Mononuclear cell (primary cell): ENCODE measurements around the genes ADCY10, TIPRL, XCL2 and METTL18.

DNA sequence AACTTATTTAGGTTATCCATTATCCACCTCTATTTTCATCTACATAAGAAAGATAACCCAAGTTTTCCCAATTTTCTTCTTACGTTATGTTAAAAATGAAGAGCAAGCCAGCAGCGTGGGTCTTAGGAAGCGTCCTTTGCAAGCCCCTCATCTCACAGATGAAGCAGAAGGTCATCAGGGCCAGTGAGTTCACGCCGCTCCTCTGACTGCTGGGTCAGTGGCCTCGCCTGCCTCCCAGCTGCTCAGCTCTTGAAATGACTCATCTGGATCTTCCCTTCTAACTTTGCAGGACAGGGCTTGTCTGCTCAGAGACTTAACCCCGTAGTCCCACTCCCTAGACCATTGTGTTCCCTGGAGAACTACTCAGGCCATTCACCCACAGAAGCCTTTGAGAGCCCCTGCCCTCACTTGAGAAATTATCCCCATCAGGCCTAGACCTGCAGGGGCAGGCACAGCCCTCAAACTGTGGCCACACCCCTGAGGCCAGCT is 32.9 kb downstream of the RCSD1 start:
- RRBS = no CpG with 5 or more reads among the region's 7 CpGs

DNA sequence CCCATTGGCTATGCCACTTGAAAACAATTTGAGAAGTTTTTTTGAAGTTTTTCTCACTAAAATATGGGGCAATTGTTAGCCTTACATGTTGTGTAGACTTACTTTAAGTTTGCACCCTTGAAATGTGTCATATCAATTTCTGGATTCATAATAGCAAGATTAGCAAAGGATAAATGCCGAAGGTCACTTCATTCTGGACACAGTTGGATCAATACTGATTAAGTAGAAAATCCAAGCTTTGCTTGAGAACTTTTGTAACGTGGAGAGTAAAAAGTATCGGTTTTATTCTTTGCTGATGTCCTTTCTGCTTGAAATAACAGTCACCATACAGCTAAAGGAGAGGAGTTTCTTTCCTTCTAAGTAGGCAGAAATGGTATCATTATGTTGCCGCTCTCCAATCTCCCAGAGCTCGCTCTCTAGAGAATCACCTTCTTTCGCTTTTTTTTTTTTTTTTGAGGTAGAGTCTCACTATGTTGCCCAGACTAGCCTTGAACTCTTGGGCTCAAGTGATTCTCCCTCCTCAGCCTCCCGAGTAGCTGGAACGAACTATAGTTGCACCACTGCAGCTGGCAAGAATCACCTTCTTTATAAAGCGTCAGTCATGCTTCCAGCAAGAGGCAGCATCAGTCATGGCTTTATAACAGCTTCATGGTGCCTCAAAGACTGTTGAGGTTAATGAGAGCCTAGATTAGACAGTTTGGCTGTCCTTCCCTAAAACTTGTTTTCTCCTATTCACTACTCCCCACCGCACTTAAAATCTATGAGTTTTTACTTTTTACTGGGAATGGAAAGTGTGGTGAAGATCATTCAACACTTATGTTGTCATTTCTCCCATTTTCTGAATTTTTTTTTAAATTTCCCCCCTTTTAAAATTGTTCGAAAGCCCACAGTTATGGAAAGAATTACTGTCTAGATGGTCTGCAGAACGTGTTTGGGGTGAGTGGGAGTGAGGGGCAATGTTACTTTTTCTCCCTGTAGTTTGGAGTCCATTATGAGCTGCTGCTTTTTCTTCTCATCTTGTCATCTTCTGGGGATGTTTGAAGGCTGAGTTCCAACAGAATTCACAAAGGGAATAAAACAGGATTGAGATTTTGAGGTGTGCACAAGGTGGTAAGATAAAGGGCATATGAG is 67.0 kb downstream of the MPZL1 start:
- RRBS = no CpG with 5 or more reads among the region's 12 CpGs

DNA sequence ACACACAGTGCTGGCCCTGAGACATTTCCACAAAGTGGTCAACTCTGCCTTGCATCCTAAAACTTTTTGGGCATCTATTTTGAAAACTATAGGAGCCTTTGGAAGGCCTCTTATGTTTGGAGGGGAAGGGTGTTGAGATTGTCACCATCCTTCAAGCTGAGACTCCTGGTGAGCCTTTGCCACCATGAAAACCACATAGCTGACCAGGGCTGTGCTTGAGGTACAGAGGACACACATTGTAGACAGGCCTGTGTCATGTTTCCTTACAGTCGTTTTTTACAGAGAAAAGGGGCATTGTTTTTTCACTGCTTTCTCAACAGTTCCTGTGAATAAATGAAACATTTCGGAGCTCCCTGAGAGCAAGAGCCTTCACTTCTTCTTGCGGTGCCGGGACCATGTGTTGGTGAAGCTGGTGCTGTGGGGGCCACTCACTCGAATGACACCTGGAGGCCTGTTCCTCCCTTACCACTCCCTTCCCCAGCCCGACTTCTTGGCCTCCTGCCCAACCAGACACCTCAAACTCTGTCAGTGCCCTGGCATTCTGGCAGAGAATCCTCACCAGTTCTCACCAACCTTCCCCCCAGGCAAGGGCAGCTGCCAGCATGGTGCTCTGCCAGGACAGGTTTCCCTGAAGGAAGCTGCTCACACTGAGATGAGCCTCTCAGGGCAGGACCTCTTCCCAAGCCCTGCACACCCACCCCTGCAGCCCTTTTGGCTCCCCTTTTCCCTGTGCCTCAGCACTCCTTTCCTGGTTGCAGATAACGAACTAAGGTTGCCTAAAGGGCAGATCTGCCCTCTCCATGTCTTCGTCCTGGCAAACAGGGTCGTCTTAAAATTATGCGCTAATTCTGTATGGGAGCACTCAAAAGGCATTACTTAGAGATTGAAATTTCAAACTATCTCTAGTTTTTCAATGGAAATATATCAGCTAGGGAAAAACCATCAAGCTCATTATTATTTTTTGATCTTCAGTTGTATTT is 68.3 kb downstream of the MPZL1 start:
- RRBS = no CpG with 5 or more reads among the region's 10 CpGs

- RRBS = no CpG with 5 or more reads among the region's 21 CpGs
Measured at GRCh38 chr1:167863332-167863847, 50.5 kb downstream of the ADCY10 start.

DNA sequence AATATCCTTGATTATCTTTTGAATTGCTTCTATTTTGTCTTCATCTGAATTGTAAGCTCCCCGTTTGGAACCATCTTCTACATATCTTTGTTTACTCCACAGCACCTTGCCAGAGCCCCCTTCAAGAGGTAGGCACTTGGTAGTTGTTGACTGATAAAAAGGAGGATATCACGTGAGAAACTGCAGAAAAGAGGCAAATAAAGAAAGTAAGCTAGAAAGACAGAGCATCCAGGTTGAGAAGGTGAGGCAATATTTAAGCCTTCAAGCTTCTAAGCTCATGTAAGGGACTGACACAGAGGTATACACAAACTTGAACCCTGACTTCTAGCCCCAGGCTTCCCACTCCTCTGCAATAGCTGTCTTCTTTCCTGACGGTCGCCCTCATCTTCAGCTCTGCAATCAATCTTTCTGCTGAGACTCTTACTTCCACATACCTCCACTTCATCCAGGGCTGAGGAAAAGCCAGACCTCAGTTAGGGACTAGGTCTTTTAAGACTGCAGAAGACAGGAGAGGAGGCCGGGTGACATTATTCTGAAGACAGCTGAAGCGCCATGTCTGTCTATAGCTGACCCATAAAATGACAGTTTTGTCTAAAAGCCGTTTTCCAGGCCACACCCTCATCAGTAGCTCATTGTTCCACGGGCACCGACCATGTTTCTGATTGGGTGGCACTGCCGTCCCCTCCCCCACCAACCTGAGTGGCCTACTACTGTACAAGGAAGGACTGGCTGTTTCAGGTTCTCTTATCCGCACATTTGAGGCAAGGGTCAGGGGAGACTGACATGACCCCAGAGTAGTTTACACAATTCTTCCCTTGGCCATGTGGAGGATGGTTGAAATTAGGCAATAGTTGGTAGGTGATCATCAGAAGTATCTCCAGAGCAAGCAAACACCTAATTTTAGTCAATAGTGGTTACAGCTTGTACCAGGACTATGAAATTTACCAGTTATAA is at the start of gene ADCY10:
Gene ADCY10 (minus strand): TSS at position 593 of the 954 bp plus-strand sequence.
- RRBS = no CpG with 5 or more reads among the region's 11 CpGs

- RRBS = no CpG with 5 or more reads among the region's 17 CpGs
Measured at GRCh38 chr1:167934890-167935812, 1.3 kb upstream of the DCAF6 start.

DNA sequence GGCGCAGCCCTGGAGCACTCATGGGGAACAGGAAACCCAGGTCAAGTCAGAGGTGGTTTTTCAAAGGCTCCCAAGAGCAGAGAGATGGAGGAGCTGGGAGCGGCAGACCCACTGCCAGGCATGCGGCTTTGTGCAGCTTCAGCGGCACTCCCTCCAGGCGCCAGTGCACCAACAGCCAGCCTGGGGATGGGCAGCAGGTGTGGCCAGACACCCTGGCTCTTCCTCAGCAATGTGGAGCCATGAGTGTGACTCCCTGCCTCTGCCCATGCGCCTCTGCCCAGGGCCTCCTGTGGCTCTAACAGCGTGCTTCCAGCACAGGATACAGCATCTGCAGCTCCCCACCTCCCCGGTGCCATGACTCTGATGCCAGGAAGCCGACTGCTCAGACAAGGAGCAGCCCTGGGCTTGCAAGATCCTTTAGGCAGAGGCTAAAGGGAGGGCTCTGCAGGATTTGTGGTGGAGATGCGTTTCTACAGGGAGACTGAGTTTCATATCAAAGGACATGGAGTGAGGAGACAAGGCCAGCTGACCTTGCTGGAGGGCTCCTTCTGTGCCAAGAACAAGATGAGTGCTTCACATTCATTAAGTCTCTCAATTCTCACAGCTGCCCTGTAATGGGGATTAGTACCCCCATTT is 47.1 kb downstream of the GPR161 start:
- RRBS = no CpG with 5 or more reads among the region's 10 CpGs

GRCh38 chr1:168178482-168179105 is at the start of gene TIPRL:
Gene TIPRL (plus strand): TSS chr1:168178962.
- RRBS = 3% methylated on average over 17 of the region's 36 CpGs

DNA sequence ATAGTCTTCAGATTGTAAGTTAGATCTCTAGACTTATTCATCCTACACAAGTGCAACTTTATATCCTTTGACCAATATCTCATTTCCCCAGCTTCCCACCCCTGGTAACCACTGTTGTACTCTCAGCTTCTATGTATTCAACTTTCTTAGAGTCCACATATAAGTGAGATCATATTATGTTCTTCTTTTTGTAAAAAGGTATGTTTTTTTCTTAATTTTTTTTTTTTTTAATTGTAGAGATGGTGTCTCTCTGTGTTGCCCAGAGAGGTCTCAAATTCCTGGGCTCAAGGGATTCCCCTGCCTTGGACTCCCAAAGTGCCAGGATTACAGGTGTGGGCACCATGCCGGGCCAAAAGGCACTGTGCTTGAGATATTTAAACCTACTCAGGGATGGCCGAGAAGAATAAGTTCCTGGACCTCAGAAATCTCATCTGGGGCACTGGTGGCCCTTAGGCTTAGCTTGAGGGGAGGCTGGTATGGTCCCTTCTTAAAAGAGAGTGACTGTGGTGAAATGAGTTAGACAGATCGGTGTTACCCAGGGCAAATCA is 27.3 kb downstream of the TBX19 start:
- RRBS = no CpG with 5 or more reads among the region's 3 CpGs

- RRBS = no CpG with 5 or more reads among the region's 2 CpGs
Measured at GRCh38 chr1:168354979-168355283, 74.3 kb downstream of the TBX19 start.

- RRBS = no CpG with 5 or more reads among the region's 5 CpGs
Measured at GRCh38 chr1:168543882-168544259, at the start of gene XCL2. Gene XCL2 (minus strand): TSS chr1:168543997.

DNA sequence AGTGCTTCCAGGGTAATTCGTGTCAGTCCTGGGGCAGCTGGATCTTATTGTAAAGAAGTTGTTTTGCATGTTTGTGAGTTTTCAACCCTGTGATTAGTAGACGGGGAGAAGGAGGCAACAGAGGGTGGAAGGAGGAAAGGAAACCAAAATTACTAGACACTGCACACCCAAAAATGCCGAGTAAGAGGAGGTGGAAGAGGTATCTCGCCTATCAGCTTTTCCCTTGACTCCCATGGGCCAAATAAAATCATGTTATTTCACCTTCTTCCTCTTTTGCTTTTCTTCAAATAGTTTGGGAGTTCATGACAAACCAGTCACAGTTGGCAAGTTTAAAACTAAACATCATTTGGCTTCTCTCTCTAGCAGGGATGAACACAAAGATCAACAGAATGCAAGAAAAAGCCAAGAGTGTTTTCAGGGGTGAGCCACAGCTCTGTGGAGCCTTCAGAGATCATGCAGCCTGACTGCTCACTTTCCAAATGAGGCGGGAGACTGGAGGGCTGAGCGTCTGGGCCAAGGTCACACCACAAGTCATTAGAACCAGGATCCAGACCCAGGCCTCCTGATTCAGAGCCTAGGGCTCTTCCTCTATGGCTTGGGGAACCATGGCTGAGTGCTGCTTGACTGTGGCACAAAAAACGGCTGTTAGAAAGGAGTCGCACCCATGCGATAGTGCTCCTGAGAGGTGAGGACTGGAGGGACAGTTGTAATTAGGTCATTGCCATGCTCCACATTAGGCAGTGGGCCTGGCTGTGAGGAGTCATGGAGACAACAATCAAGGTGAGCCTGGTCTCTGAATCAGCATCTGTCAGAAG is 2.8 kb downstream of the DPT start:
- RRBS = no CpG with 5 or more reads among the region's 9 CpGs

GRCh38 chr1:168799912-168800538 is 71.0 kb upstream of the DPT start:
- RRBS = no CpG with 5 or more reads among the region's 2 CpGs

- RRBS = no CpG with 5 or more reads among the region's 3 CpGs
Measured at GRCh38 chr1:169052715-169053244, 53.7 kb upstream of the ATP1B1 start.

DNA sequence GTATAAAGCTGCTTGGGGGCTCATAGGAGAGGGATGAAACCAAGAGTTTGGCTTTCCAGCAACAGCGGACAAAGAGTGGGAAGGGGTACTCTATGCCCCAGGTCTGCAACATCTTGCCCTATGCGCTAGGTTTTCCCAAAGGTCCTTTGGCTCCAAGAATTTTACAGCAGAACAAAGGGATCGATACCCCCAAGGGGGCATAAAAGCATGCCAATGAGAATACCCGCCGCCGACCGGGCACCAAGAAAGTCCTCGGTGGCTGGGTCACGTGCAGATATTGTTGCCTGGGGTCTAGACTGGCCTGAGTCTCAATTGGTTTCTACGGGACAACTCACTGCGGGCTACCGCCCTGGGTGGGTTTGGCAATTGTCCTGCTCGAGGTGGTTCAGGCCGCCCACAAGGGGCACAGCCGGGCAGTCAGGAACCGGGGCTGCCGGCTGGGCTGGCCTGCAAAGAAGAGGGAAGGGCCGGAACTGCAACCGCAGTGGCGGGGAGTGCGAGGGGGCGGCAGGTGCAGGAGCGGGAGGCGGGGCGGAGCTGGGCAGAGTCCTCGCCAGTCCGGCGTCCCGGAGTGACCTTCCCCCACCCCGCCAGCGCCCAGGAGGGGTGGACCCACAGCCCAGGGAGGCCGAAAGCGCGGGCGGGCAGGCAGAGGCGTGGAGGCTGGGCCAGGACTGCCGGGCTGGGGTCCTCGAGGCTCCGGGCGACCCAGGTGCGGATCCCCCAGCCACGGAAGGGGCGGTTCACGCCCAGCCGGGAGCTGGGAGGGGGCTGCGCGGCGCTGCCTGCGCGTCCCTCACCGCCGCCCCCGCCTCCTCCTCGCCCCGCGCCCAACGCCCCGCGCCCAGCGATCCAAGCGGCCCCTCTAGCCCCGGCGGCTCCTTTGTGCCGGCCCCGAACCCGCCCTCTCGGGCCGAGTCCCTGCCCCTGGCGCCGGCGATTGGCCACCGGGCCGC is 907 bp upstream of the ATP1B1 start:
- RRBS = 2% methylated on average over 35 of the region's 73 CpGs

GRCh38 chr1:169486047-169486557 is 358 bp upstream of the SLC19A2 start:
- RRBS = no CpG with 5 or more reads among the region's 28 CpGs

DNA sequence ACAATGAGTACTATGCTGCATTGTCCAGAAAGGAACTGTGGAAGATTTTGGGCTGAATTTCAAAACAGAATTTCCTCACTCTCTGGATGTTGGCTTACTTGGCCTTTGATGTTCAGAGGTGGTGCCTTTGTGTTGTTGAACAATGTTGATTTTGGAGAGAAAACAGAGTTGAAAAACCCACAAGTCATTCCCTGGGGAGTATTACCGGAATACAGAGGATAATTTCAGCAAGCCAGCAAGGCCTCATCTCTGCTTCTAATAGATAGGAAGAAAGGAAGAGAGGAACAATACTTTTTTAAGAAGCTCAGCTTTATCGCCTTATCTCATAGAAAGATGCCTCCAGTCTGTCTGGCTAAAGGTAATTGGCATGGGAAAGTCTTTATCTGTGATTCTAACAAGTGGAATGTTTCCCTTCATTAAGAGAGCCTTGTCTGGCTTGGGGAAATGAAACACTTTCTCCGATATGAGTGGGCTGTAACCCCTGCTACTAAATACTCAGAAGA is 11.5 kb upstream of the SELE start:
- RRBS = no CpG with 5 or more reads among the region's 3 CpGs

- RRBS = 2% methylated on average over 15 of the region's 56 CpGs
Measured at GRCh38 chr1:169794396-169795533, at the start of gene METTL18. Gene METTL18 (minus strand): TSS chr1:169794907.

DNA sequence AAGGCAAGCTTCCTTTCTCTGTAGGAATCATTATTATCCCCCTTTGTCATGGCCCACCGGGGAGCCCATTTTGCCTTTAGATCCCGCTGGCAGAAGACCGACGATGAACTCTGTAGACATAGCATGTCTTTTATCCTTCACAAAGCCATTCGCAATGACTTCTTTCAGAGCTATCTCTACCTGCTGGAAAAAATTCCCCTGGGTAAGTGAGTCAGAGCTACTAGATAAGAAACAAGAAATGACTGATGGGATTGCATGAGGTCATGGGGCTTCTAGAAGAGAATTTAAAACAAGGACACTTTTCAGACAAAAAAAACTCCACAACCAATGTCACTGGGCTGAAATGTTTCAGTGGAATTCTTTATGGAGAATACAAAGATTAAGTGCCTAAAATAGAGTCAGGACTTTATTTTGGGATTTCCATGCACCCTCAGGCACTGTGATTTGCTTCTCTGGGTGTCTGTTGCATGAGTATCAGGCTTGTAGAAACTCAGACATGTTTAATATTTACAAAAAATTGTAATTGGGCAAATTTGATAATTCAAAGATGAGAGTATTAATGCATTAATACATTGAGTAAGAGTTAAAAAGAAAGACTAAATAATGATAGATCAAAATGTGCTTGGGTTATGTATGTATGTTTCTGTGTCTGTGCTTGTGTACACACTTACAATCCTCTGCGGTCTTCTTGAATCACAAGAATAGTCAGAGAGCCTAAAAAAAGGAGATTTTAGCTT is 469 bp downstream of the NTMT2 start:
- RRBS = no CpG with 5 or more reads among the region's 6 CpGs